ENCODE data around the genes TAAR8 and SGK1.

- PRO-cap, 2 experiments = no peak in any of the 2 experiments
These were observed 546 bp upstream of the EPB41L2 start for GRCh38 chr6:131063644-131063938.

DNA sequence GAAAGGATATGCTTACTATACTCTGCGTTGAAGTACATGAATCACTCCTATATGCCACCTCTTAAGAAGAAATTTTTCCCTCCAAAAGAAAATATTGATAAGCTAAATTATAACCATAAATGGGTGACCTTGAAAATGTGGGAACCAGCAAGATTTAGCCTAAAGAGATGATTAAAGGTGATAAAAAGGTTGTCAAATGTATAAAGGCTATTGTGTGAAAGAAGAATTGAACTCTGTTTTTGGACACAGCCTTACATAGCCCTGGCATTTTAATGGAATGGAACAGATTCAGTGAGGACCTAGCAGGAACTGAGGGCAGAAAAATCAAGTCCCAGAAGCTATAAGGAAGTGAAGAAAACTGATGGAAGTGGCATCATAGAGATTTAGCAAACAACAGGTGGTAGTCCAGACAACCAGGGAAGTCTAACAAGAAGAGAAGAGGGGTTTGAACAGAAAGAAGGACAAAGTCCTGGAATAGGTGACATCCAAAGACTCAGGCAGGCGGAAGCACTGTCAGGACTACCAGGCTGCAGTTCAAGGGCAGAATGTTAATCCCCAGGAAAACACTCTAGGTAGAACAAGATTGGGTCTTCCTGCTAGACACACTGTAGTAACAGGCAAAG, 1.9 kb upstream of the EPB41L2 start:
- PRO-cap, 2 experiments = no peak in any of the 2 experiments

DNA sequence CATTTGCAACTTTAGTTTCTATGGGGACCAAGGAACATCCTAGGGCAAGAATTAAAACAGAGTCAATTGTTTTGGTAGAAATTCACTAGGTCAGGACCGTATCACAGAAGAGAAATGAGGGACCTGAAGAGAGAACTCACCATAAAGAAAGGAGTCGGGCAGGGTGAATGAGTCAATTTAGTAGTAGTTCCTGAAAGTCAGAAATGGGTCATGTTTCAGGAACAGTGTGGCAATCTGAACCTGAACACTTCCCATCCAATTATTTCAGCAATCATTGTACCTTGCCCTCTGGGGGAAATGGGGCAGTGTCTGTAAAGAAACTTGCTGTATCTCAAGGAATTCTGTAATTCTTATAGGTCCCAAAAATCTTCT, 5.4 kb upstream of the AKAP7 start:
- PRO-cap, 2 experiments = no peak in any of the 2 experiments

DNA sequence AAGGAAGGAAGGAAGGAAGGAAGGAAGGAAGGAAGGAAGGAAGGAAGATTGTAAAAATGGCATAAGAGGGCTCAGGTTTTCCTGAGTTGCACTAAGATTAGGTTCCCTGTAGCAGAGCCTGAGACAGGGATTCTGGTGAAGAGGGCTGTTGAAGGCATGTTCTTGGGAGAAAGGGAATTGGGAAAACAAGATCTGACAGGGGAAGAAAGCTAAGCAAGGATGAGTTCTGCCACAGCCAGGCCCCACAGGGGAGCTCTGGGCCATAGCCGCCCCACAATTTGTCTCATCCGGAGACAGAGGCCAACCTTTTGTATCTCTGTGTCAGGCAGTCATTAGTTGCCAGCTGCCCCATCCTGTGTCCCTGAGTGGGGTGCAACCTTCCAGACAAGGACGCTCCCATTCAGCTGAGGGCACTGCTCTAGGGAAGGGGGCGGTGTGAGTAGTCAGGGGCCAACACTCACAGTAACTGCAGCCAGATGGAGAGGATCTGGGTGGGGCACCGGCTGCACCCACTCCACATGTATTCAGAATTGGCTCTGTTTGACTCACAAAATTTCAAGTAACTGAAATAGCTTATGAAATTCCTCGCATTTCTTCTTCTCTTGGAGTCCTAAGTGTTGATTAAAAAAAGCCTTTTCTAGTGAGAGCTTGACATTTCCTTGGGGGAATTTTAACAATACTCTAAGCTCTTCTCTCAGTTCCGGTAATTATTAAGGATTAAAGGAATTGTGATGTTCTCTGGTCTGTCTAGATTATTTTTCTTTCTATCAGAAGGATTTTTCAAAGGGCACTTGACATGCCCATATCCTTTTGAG, 189.1 kb upstream of the ARG1 start:
- PRO-cap, 2 experiments = no peak in any of the 2 experiments

GRCh38 chr6:131524482-131525127, 48.4 kb upstream of the ARG1 start:
- PRO-cap, 2 experiments = peak in 1 of 2 experiments; most common plus-strand start chr6:131524955 (in 1); most common minus-strand start chr6:131524713 (in 1)

- PRO-cap, 2 experiments = no peak in any of the 2 experiments
These were observed 13.8 kb downstream of the ARG1 start for GRCh38 chr6:131586526-131587479.

DNA sequence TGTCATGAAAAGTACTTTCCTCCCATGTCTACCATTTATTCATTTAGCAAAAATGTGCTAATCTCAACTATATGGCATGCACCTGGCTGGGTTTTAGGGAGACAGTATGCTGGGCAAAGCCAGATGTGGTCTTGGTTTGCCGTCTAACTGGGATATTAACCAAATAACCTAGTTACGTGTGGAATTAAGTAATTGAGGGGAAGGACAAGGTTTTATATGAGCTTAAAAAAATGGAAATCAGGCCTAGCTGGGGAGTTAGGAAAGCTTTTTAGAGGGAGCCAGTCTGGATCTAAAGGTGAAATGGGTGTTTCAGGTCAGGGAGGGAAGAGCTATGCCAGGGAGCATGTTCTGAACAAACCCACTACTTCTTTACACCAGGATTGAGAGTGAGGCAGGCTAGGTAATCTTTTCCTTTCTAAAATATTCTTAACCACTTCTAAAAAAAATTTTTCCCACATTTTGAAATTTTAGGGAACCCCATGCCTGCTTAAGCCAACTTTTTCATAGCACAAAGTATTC, 41.4 kb downstream of the ENPP1 start:
- PRO-cap, 2 experiments = no peak in any of the 2 experiments

DNA sequence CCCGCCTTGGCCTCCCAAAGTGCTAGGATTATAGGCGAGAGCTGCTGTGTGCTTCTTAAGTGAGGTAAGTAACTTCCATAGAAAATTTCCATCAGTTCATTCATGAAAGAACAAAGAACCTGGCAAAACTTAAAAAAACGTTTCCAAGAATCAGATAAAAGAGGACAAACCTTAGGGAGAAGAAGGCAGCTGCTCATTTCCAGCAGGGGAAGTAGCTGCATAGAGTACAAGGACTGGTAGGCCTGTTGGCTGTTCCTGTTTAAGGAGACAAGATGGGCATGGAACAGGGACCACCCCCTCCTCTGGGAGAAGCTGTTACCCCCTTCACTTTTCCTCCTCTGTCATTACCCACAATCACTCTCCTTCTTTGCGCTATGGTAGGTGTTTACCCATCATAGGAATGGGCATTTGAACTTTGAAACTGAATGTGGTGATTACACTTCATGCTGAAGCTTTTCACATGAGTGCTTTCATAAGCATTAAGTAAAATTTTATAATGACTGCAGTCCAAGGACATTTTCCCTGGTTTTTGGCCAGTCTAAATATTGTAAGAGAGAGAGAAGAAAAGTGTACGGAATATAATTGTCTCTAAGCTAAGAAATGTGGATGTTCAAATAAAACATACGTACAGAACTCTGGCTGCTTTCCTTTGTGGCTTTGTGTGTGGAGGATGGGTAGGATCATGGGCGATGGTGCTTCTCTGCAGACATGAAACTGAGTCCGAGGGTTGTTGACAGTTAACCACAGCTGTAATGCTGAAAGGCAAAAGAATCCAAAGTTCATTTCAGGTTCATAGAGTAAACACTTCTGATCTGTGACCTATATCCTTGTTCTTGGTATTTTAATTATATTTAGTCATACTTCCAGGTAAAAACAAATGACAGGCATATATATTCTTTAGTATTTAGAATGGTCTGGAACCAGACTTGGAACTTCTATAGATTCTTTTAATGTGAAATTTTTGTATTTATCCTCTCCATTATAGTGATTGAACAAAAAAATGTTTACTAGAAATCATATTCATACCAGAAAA, 56.3 kb downstream of the CCN2 start:
- PRO-cap, 2 experiments = no peak in any of the 2 experiments

DNA sequence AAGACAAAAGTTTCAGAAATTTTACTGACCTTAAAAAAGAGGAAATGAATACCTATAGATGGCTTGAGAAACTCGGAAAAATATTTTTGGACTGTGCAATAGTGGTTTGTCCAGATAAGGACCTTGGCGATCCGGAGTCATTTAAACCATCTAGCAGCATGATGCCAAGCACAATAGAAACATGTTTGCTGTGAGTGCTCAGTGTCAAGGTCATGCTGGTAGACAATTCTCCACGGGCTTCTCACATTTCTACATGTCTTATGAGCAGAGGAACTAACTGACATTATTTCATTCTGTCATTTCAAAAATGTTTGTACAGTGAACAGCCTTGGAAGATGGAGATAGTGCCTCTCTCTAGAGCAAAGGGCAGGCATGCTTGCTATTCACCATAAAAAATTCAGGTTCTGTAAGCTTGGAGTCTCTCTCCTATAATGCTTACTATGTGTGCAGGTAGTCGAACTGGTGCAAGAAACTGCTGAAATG, 25.4 kb upstream of the CCN2 start:
- PRO-cap, 2 experiments = no peak in any of the 2 experiments

GRCh38 chr6:132364175-132364624, 37.1 kb downstream of the MOXD1 start:
- PRO-cap, 2 experiments = no peak in any of the 2 experiments

- PRO-cap, 2 experiments = no peak in any of the 2 experiments
These were observed 9.5 kb downstream of the MOXD1 start for GRCh38 chr6:132391756-132392277.

- PRO-cap, 2 experiments = no peak in any of the 2 experiments
These were observed at the start of gene TAAR8 for GRCh38 chr6:132552294-132552843. TSS of gene TAAR8 (plus strand) at chr6:132552672.

DNA sequence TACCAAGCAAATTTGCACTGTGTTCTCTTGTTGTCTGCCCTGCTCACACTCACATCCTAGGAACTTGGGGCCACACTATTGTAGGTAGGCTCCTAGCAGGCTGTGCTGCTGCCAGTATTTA, 8.8 kb upstream of the TAAR5 start:
- PRO-cap, 2 experiments = no peak in any of the 2 experiments

- PRO-cap, 2 experiments = no peak in any of the 2 experiments
These were observed 20.7 kb upstream of the VNN1 start for GRCh38 chr6:132734279-132735265.

GRCh38 chr6:132764179-132764788, 6.6 kb upstream of the VNN2 start:
- PRO-cap, 2 experiments = no peak in any of the 2 experiments

DNA sequence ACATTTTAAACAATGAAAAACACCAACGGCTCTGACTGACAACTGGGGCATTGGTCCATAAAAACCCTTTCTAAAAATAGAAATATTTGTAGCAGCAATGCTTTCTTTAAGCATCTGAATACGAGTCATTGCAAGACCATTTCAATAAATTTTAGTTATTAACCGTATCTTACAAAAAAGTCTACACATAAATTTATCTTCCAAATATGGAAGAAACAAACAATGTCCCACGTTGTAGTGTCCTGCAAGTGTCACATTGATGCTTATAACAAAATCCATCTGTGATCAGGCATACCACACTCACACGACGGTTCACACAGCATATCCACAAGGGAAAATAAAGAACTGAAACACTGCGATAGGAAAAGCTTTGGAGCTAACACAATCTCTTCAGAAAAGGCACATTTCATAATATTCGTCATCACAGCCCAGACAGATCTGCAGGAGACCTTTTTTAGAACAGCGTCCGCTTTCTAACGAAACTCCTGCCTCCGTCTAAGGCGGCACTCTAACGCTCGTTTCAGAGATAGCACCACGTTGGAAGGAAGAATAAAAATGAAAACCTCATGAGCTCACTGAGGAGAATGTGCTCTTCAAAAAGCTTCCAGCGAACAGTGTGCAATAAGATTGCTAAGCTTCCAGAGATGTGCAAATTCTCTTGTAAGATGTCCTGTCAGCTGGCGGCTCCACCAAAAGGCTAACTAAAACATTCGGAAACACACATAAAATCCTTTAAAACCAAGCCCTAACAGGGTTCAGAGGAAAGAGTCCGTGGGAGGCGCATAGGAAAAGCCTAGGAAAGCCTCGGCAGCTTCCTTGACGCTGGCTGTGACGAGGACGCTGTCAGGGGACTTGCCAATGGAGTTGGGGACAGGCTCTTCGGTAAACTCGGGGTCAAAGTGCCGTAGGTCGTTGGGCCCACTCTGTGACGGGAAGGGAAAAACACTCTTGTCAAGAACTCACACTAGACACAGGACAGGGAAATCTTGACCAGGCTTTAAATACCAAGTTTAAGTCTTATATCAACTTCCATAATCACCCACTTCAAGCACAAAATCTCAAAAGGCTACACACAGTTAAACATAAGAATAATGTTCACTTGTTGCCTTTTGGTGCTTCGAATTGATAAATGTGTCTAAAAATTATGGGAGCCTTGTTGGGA, 117.5 kb upstream of the SLC2A12 start:
- PRO-cap, 2 experiments = no peak in any of the 2 experiments

GRCh38 chr6:134256773-134257321, 61.1 kb downstream of the SGK1 start:
- PRO-cap, 2 experiments = no peak in any of the 2 experiments

- PRO-cap, 2 experiments = no peak in any of the 2 experiments
These were observed at the start of gene SGK1 for GRCh38 chr6:134317345-134318276. TSS of gene SGK1 (minus strand) at chr6:134318112.

DNA sequence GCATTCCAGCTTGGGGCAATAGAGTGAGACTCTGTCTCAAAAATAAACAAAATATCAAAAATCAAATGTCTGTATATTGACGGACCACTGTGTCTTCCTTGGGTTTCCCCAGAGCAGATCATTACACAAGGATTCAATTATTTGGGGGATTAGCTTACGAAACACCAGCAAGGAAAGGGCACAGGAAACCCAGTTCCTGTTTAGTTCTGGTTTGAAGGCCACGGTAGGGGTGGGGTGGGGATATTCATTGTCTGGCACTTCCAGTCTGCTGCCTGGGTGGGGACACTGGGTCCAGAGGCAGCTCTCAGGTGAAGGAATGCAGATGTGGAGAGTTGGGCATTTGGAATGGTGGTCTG, 28.5 kb upstream of the SGK1 start:
- PRO-cap, 2 experiments = no peak in any of the 2 experiments

DNA sequence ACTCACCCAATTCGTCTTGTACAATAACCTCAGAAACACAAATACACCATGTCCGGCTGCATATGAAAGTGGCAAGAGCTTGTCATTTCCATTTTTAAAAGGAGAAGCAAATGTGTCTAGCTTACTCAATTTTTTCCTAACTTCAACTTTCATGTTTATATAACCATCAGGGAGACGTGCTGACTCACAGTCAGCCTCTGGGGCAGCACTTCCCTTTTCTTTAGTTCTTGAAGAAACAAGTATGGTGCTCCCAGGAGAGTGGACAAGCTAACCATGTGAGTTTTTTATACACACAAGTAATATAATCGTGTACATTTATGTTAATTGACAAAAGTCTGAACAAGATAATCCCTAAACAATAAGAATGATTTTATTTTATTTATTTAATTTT, 55.5 kb upstream of the SGK1 start:
- PRO-cap, 2 experiments = no peak in any of the 2 experiments

Data from helper T cell (primary cell).